SK-N-SH (cell line): Measurements from ENCODE around the gene MOCS3.

- RRBS = no CpG with 5 or more reads among the region's 7 CpGs
CAGE:
- cytosol, long polyA plus RNA = no peak
- long polyA plus RNA = no peak
- nucleus, long polyA plus RNA = no peak
Observed at GRCh38 chr20:50121454-50122312, 8.7 kb upstream of the UBE2V1 start.

DNA sequence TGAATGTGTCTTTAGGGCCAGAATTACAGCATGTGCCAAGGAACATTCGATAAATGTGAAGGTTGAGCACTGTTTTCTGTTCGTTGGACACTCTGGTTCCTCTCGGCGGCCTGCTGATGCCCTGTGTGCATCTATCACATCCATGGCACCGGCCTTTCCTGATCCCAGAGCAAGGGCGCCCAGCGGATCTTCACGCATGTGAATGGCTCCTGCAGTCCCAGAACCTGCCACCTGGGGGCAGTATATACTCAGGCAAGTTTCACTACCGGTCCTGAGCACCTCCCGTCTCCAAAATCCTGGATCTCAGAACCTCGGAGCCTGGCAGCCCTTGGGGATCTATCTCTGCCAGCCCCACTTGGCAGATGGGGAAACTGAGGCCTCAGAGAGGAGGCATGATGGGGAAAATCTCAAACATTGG is 4.4 kb upstream of the CEBPB start:
- RRBS = 0% methylated on average over 4 of the region's 11 CpGs
CAGE:
- cytosol, long polyA plus RNA = no peak
- long polyA plus RNA = no peak
- nucleus, long polyA plus RNA = no peak

DNA sequence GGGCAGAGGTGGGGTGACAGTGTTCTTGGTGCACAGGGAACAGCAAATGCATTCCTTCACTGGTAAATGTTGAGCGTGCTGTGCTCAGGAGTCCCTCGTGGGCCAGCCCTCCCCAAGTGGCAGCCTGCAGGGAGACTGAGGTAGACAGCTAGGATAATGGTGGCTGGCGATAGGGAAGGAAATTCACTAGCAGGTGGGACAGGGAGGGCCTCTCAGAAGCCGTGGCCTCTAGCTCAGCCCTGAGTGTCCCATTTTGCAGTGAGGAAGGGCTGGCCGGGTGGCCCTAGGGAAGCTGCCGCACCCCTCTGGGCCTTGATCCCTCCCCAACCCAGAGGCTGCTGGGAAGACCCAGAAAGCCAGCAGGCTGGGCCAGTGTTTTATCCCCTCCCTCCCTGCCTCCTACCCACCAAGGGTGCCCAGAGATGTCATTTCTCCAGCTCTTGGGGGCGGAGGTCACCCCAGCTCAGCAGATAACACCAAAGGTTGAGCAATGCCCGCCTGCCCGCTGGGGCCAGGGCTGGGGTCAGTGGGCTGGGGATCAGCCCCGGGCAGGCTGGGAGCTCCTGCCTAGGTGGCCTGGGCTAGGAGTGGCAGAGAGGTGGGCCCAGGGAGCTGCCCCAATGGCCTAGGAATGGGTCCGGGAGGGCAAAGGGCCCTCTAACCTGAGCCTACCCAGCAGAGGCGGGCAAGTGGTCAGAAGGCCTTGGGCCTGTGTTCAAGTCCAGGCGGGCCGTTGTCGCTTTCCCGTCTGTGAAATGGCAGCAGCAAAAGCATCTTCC is 1.7 kb upstream of the CEBPB start:
- RRBS = 97% methylated on average over 2 of the region's 16 CpGs
CAGE:
- cytosol, long polyA plus RNA = no peak
- long polyA plus RNA = no peak
- nucleus, long polyA plus RNA = no peak

GRCh38 chr20:50192675-50193446 is 2.2 kb downstream of the CEBPB start:
- RRBS = 5% methylated on average over 3 of the region's 10 CpGs
CAGE:
- cytosol, long polyA plus RNA = no peak
- long polyA plus RNA = no peak
- nucleus, long polyA plus RNA = no peak

DNA sequence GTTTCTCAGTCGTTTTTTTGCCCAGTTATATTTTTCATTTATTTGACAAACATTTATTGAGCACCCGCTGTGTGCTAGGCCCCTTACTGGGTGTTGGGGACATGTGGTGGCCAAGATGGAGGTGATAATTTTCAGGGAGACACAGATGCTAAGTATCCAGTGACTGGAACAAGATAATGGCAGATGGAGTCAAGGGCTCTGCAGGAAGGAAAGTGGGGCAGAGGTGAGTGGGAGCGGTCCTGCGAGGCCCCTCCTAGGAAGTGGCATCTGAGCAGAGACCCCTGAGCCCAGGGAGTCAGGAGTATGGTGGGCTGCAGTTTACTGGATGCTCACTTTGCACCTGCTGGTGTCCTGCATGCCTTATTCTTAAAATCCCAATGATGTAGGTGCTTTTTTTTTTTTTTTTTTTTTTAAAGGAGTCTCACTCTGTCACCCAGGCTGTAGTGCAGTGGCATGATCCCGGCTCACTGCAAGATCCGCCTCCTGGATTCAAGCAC is 5.5 kb downstream of the CEBPB start:
- RRBS = no CpG with 5 or more reads among the region's 6 CpGs
CAGE:
- cytosol, long polyA plus RNA = no peak
- long polyA plus RNA = no peak
- nucleus, long polyA plus RNA = no peak

- RRBS = no CpG with 5 or more reads among the region's 7 CpGs
CAGE:
- cytosol, long polyA plus RNA = no peak
- long polyA plus RNA = no peak
- nucleus, long polyA plus RNA = no peak
Observed at GRCh38 chr20:50260477-50261155, 70.0 kb downstream of the CEBPB start.

- RRBS = no CpG with 5 or more reads among the region's 2 CpGs
CAGE:
- cytosol, long polyA plus RNA = no peak
- long polyA plus RNA = no peak
- nucleus, long polyA plus RNA = no peak
Observed at GRCh38 chr20:50308256-50308550, 117.6 kb downstream of the CEBPB start.

GRCh38 chr20:50312528-50313703 is 122.3 kb downstream of the CEBPB start:
- RRBS = no CpG with 5 or more reads among the region's 19 CpGs
CAGE:
- cytosol, long polyA plus RNA = no peak
- long polyA plus RNA = no peak
- nucleus, long polyA plus RNA = no peak

GRCh38 chr20:50349181-50349649 is 158.6 kb downstream of the CEBPB start:
- RRBS = no CpG with 5 or more reads among the region's 8 CpGs
CAGE:
- cytosol, long polyA plus RNA = no peak
- long polyA plus RNA = no peak
- nucleus, long polyA plus RNA = no peak

GRCh38 chr20:50399110-50400064 is 110.8 kb upstream of the PTPN1 start:
- RRBS = no CpG with 5 or more reads among the region's 22 CpGs
CAGE:
- cytosol, long polyA plus RNA = no peak
- long polyA plus RNA = no peak
- nucleus, long polyA plus RNA = no peak

DNA sequence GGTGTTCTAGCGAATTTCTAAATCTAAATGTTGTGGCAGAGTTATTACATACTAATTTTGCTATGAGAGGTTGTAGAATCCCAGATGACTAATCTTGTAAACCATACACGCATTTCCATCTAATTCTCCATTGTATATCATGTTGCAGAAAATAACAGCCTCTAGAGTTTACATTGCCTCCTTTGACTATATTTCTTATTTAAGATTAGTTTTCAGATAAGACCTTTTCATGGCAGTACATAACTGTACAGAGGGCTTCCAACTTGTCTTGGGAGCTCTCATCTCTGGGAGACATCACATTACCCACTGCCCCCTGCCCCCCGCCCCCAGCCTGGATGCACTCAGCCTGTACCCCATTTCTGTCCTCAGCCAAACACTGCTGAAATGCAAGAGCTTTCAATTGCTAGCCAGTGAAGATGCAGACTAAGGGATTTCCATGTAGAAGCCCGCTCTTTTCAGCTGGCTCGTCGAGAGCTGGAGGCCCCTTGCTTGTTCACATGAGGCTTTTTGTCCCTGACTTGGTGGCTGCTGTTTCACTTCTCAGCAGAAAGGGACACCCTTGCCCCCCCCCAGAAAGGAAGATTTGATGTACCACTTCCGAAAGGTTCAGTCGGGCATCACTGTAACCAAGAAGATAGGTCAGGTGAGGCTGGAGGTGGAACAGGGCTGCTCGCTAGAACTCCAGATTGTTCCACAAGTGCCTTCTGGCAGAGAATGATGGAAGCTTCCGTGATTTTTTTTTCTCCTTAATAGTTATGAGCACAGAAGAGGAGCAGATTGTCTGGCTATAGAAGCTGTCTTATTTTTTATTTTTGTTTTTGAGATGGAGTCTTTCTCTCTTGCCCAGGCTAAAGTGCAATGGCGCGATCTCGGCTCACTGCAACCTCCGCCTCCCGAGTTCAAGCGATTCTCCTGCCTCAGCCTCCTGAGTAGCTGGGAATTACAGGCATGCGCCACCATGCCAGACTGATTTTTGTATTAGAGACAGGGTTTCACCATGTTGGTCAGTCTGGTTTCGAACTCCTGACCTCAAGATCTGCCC is 23.3 kb downstream of the PTPN1 start:
- RRBS = no CpG with 5 or more reads among the region's 18 CpGs
CAGE:
- cytosol, long polyA plus RNA = no peak
- long polyA plus RNA = no peak
- nucleus, long polyA plus RNA = no peak

- RRBS = no CpG with 5 or more reads among the region's 17 CpGs
CAGE:
- cytosol, long polyA plus RNA = no peak
- long polyA plus RNA = no peak
- nucleus, long polyA plus RNA = no peak
Observed at GRCh38 chr20:50586126-50587104, 76.2 kb downstream of the PTPN1 start.

DNA sequence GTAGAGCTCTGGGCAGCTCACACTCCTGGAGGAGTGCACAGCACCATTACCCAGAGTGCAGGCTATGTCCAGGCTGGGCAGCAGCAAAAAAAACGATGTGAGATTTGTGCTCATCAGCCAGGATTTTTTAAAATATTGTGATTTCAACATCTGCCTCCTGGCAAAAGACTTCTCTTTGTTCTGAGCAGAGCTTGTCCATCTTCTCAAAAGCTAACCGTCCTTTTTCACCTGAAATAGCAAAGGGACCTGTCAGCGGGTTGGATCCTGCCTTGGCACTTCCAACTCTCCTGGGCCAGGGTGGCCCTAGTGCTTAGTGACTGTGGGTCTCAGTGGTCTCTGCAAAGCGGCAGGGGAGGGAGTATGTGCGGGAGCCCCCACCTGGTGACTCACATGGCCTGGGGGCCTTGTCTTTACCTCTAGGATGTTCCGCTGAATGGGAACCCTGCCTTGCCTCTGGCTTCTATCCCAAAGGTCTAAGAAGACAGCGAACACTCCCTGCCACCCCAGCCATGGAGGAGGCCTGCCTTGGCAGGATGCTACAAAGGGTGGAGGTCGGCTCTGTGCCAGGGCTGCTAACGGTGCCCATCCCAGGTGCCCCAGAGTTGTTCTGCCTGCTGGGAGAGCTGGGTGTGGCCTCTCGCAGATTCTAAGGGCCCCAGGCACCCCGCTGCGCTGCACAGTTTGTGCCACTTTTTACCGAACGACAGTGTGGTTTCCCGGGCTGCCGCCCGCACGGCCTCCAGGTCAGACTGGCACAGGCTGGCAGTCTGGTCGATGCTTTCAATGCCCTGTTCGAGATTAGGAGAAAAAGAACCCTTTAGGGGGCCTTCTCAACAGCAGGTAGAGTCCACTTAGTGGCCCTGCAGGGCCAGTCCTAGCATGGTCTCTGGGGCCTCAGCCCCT is 77.2 kb downstream of the PTPN1 start:
- RRBS = no CpG with 5 or more reads among the region's 20 CpGs
CAGE:
- cytosol, long polyA plus RNA = no peak
- long polyA plus RNA = no peak
- nucleus, long polyA plus RNA = no peak

- RRBS = no CpG with 5 or more reads among the region's 18 CpGs
CAGE:
- cytosol, long polyA plus RNA = no peak
- long polyA plus RNA = no peak
- nucleus, long polyA plus RNA = no peak
Observed at GRCh38 chr20:50590182-50591088, 80.3 kb downstream of the PTPN1 start.

GRCh38 chr20:50689286-50689770 is 2.0 kb downstream of the RIPOR3 start:
- RRBS = no CpG with 5 or more reads among the region's 11 CpGs
CAGE:
- cytosol, long polyA plus RNA = no peak
- long polyA plus RNA = no peak
- nucleus, long polyA plus RNA = no peak

GRCh38 chr20:50732211-50732394 is 723 bp downstream of the PARD6B start:
- RRBS = no CpG with 5 or more reads among the region's 6 CpGs
CAGE:
- cytosol, long polyA plus RNA = no peak
- long polyA plus RNA = no peak
- nucleus, long polyA plus RNA = no peak

DNA sequence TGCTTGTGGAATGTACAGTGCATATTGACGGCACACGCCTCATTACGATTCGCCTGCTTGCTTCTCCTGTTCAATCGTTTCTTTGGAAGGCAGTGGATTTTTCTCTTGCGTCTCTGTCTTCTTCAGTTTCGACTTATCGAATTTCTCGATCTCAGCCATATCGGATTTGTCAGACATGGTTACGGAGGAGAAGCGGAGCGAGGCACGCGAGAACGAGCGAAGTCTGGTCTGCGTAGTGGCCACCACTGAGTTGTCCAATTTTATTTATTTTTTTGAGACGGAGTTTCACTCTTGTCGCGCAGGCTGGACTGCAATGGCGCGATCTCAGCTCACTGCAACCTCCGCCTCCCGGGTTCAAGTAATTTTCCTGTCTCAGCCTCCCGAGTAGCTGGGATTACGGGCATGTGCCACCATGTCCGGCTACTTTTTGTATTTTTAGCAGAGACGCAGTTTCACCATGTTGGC is 45.7 kb downstream of the BCAS4 start:
- RRBS = no CpG with 5 or more reads among the region's 29 CpGs
CAGE:
- cytosol, long polyA plus RNA = no peak
- long polyA plus RNA = no peak
- nucleus, long polyA plus RNA = no peak

DNA sequence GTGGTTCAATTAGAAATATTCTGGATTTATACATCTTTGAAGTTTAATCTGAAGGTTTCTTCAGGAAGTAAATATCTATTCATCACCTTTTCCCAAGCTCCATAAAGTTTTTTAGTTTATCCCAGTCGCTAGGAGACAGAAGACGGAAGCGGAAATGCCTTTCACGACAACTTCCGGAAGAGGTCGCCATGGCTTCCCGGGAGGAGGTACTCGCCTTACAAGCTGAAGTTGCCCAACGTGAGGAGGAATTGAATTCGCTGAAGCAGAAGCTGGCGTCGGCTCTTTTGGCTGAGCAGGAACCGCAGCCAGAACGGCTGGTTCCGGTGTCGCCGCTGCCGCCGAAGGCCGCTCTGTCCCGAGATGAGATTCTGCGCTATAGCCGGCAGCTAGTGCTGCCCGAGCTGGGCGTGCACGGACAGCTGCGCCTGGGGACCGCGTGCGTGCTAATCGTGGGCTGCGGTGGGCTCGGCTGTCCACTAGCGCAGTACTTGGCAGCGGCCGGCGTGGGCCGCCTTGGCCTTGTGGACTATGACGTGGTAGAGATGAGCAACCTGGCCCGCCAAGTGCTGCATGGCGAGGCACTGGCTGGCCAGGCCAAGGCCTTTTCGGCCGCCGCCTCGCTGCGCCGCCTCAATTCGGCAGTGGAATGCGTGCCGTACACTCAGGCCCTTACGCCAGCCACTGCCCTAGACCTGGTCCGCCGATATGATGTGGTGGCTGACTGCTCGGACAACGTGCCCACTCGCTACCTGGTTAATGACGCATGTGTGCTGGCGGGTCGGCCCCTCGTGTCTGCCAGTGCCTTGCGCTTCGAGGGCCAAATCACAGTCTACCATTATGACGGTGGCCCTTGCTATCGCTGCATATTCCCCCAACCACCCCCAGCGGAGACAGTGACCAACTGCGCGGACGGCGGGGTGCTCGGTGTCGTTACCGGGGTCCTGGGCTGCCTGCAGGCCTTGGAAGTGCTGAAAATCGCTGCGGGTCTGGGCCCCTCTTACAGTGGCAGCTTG is at the start of gene MOCS3:
TSS of gene MOCS3 (plus strand) at position 164 of the 1,013 bp plus-strand sequence.
- RRBS = 2% methylated on average over 9 of the region's 74 CpGs
CAGE:
- cytosol, long polyA plus RNA = no peak
- long polyA plus RNA = no peak
- nucleus, long polyA plus RNA = no peak

DNA sequence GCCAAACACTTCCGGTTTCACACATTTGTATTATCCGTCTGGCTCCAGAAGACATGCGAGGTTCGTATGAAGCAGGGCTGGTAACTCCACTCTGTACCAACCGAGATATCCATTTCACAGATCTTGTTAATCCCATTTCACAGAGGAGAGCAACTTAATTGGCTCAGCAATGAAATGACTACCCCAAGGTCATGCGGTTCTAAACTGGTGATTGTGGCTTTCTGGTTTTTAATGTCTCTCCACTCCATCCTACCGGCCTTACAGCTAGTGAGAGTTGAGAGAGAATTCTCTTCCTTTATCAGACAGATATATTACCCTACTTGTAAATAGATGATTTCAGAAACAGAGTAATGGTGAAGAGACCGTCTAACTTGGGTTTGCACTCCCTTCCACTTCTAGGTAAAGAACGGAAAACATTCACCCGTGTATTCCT is 61.4 kb upstream of the KCNG1 start:
- RRBS = no CpG with 5 or more reads among the region's 10 CpGs
CAGE:
- cytosol, long polyA plus RNA = no peak
- long polyA plus RNA = no peak
- nucleus, long polyA plus RNA = no peak

- RRBS = no CpG with 5 or more reads among the region's 6 CpGs
CAGE:
- cytosol, long polyA plus RNA = no peak
- long polyA plus RNA = no peak
- nucleus, long polyA plus RNA = no peak
Observed at GRCh38 chr20:51107873-51108305, 85.0 kb upstream of the KCNG1 start.